ENCODE data around the genes KLHDC10, SSMEM1 and MEST.

DNA sequence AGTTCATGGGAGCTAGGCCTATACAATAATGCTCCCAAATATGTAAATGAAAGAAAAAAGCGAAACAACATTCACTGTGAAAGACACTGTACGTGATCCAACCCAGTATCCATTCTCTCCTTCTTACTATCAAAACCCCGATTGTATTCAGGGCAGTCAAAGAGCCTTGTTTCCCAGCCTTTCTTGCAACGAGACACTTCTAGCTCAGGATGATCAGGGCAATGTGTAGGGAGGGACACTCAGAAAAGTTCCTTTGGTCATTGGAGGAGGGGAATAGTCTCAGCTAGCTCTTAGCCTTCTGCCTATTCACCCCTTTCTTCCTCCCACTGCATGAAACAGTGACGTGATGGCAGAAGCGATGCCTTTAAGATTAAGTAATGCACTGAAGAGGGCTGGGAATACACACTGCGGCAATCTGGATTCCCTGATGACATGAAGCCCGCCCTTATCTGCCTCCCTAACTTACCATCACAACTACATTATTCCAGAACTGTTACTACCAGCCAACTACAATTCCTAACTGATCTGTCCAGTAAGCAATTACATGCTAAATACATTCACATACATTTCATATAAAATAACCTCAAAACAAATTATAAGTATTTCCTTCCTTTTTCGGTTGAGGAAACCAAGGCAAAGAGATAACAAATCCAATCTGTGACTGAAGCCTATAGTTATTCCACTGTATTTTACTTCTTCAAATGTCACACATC is 27.2 kb downstream of the UBE2H start:
- PRO-cap = no peak

GRCh38 chr7:130069751-130071046 is at the start of gene KLHDC10:
Gene KLHDC10 (plus strand): TSS chr7:130070534.
- PRO-cap = bidirectional peak, plus-strand start at chr7:130070547, minus-strand start at chr7:130070286

- PRO-cap = no peak
Measured at GRCh38 chr7:130071047-130071880, 930 bp downstream of the KLHDC10 start.

DNA sequence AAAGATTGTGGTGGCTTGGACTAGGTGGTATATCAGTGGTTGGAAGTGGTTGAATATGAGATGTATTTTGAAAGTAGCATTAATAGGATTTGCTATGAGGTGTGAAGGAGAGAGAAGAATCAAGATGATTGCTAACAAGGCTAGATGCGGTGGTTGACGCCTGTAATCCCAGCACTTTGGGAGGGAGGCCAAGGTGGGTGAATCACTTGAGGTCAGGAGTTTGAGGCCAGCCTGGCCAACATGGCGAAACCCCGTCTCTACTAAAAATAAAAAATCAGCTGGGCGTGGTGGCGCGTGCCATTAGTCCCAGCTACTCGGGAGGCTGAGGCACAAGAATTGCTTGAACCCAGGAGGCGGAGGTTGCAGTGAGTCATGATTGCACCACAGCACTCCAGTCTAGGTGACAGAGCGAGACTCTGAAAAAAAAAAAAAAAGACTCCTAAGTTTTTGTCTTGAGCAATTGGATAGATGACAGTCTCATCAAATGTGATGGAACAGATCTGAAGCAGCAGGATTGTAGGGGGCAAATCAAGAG is 14.1 kb downstream of the KLHDC10 start:
- PRO-cap = no peak

- PRO-cap = no peak
Measured at GRCh38 chr7:130140866-130141434, 64.3 kb downstream of the TMEM209 start.

GRCh38 chr7:130207723-130208059 is at the start of gene SSMEM1:
Gene SSMEM1 (plus strand): TSS chr7:130207860.
- PRO-cap = no peak

DNA sequence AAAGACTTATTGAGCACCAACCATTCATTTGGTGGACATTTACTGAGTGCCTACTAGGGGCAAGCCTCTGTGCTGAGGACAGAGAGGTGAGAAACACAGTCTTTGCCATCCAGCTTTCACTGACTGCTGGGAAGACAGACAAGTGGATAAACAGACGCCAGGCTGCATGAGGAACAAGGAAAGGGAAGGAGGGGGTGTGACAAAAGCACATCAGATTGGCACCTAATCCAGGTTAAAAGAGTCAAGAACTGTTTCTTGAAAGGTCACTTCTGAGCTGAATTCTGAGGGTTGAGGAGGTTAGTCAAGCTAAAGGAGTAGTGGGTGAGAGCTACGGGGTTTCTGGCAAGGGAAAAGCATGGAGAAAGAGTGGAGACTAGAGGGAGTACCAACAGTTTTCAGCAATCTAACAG is 9.5 kb downstream of the CEP41 start:
- PRO-cap = no peak

- PRO-cap = no peak
Measured at GRCh38 chr7:130490746-130491587, 918 bp upstream of the MEST start.

DNA sequence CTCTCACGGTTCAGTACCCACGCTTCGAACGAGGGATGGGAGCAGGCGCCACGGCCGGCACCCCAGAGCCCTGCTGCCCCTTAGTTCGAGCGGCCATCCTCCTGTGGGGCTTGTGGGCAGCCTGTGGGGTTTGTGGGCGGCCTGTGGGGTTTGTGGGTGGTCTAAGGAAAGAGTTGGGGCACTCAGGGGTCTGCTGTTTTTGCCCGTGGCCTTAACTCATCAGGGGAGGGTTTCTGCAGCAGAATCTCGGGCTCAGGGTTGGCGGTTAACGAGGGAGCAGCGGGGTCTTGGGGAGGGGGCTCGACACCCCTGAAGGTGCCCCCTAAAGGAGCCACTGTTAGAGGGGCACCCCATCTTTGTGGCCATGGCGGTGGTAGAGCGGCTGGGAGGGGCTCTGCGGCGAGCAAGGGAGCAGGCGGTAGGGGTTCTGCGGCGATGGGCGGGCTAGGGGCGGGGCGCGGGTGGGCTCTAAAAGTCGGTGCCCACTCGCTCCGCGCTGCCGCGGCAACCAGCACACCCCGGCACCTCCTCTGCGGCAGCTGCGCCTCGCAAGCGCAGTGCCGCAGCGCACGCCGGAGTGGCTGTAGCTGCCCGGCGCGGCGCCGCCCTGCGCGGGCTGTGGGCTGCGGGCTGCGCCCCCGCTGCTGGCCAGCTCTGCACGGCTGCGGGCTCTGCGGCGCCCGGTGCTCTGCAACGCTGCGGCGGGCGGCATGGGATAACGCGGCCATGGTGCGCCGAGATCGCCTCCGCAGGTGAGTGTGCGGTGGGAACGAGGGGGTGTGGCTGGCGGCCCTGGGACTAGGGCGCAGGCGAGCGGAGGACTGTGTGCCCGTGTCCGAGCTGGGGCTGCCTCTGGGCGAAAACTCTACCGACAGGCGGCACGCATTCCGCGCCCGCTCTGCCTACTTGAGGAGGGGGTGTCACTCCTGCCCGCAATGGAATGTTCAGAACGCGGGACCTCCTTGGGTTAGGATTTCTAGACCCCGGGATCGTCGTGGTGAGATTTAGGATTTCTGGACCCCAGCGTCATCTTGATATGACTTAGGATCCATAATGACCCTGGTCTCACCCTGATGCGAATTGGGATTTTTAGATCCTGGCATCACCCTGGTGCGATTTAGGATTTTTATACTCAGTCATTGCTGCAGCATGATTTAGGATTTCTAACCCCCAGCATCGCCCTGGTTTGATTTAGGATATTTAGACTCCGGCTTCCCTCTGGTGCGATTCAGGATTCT is at the start of gene MEST:
TSS of gene MEST (plus strand) at position 498 of the 1,238 bp plus-strand sequence.
- PRO-cap = bidirectional peak, plus-strand start at position 496 of the sequence, minus-strand start at position 210 of the sequence

DNA sequence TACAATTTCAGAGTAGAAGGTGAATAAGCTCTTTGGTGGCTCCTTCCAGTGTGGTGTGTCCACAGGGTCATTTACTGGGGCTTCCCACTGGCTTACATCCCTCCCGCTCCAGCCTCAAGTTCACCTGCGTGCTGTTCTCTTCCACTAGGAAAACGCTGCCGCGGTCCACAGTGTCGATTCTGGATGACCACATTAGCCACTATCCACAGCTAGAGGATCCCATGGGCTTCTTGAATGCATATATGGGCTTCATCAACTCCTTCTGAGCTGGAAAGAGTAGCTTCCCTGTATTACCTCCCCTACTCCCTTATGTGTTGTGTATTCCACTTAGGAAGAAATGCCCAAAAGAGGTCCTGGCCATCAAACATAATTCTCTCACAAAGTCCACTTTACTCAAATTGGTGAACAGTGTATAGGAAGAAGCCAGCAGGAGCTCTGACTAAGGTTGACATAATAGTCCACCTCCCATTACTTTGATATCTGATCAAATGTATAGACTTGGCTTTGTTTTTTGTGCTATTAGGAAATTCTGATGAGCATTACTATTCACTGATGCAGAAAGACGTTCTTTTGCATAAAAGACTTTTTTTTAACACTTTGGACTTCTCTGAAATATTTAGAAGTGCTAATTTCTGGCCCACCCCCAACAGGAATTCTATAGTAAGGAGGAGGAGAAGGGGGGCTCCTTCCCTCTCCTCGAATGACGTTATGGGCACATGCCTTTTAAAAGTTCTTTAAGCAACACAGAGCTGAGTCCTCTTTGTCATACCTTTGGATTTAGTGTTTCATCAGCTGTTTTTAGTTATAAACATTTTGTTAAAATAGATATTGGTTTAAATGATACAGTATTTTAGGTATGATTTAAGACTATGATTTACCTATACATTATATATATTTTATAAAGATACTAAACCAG is 13.2 kb downstream of the MEST start:
- PRO-cap = no peak

GRCh38 chr7:130510911-130511725 is 19.2 kb downstream of the MEST start:
- PRO-cap = no peak

DNA sequence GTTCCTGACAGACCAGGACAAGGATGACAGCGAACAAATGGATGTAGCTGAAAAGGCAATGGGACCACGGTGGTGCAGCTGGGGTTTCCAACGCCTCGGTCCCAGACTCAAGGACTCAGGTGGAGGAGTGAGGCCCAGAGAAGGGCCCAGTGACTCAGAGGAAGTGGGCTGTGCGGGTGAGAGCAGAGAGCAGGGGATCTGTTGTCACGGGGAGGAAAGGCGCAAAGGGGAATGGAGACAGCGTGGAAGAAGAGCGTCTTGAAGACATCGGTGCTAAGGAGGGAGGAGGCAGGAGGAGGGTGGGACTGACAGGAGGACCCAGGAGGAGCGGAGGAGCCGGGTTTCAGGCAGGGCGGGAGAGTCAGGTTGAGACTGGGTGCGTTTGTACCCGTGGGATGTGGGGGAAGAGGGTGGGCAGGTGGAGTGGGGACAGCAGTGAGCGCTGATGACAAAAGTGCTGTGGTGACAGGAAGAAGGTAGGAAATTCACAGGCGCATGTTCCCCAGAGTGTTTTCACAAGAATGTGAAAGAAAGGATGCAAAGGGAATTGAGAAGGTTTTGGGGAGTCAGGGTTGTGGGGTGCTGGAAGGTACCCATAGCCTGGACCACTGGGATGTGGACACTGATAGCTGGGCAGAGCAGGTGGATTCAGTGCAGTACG is 36.0 kb downstream of the MEST start:
- PRO-cap = no peak

GRCh38 chr7:130529307-130529860 is 37.5 kb downstream of the MEST start:
- PRO-cap = no peak

GRCh38 chr7:130868079-130868741 is 134.2 kb upstream of the KLF14 start:
- PRO-cap = no peak

- PRO-cap = unidirectional peak, minus-strand start at chr7:130876770; unidirectional peak, minus-strand start at chr7:130876807
Measured at GRCh38 chr7:130876614-130876998, 142.6 kb upstream of the KLF14 start.

- PRO-cap = no peak
Measured at GRCh38 chr7:130893319-130893945, 159.4 kb upstream of the KLF14 start.

- PRO-cap = no peak
Measured at GRCh38 chr7:130895027-130895502, 161.1 kb upstream of the KLF14 start.

DNA sequence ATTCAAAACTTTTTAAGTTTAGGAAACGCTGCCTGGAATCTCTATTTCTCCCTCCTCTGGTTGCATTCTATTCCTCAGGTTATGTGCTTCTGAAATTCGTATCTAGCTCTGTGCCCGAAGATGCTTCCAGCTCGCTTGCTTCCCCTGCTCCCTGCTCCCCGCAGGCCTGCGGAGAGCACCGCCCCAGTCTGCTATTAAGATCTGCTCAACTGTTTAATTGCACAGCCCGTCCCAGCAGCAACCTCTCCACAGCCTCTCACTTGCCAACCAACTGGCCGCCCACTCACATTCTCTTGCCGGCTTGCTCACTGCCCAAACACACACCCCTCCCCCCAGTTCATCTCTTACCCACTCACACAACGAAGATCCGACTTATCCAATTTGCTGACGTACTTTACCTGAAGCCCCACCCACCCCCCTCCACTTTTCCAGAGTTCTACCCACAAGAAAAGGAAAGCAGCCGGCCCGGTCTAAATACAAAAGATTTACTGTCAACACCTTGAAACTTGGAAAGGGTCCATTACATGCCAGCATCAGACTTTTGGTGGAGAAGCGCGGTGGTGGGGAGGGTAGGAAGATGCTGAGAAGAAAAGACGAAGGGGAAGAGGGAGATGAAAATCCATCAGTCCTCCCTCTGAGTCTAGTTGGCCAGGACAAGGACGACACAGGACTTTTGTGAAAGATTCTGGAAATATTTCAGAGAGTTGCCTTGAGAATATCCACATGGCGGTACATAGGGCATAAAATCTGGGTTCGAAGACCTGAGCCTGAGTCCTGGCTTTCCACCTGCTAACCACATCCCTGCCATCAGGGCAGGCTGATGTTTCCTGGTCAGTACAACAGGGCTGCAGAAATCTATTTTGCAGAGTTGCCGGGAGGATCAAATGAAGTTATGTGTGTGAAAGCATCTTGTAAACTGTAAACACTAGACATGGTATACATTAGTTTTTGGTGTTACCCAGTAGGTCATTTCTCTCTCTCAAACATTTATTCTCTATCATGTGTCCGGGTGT is 167.5 kb upstream of the KLF14 start:
- PRO-cap = bidirectional peak, plus-strand start at position 216 of the sequence, minus-strand start at position 258 of the sequence

DNA sequence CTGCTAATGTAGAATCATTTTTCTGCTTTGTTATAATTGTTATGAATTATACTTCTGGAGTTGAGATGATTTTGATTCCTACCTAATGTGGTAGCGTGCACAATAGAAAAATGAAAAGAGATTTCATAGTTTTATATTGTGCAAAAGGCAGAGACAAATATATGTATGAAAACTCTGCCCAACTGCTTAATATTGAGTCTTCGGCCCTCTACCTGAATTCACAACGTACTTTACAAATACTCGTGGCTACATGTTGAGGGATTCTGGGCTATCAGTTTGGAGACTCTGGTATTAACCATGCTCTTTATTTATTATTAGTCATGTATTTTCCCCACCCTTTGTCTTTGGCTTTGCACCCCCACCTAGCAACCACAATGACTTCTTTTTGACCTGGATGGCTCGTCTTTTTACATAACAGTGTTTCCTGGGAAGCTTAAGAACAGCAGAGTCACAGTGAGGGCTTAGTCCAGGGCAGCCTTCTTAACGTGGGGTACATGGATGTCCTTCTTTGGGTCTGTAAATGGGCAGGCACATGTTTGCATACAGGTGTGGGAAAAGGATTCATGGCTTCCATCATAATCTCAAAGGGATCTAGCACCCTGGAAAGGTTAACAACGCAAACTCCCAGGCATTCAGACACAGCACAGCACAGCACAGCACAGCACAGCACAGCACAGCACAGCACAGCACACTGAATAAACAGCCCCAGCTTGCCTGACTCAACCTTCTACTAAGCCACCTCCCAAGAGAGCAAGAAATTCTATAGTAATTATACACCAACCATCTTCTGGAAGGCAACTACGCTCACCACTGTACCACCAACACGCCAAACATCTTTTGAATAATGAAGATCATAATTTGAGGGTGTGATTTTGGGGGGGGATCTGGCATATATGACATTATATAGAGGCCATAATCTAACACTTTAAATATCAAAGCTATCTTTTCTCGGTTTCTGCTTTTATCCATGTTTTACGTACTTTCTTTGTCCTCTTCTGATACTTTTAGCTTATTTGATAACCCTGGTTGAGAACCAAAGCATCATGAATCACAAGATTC is 177.0 kb upstream of the KLF14 start:
- PRO-cap = bidirectional peak, plus-strand start at position 464 of the sequence, minus-strand start at position 265 of the sequence; bidirectional peak, plus-strand start at position 783 of the sequence, minus-strand start at position 607 of the sequence

DNA sequence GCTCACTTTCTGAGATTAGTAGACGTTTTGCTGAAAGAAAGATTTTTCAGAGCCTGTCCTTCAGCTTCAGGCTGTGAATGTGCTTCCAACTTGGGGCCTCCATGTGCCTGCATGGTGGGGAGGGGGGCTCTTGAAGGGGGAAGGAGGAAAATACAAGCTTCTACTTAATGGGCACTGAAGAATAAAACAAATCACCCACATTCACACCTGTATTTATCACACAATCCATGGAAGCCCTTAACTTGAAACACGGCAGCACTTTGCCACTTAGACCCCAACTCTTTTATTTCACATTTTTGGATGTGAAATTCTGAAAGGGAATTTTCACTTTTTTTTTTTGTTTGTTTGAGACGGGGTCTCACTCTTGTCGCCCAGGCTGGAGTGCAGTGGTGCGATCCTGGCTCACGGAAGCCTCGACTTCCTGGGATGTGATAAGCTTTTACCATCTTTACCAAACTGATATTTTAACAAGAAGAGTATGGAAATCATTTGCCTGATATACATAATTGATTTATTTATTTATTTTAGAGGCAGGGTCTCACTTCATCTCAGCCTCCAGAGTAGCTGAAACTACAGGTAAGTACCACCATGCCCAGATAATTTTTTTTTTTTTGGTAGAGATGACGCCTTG is 180.5 kb upstream of the KLF14 start:
- PRO-cap = no peak

Measured in left lung (tissue), 1 donor.